ENCODE measurements around a stretch of chr11.

- PRO-cap, result no peak
CAGE:
- cytosol, long polyA plus RNA, result no peak
- long polyA plus RNA, result no peak
- nucleus, long polyA plus RNA, result no peak
Measured at GRCh38 chr11:129377672-129378255, 2.1 kb downstream of the BARX2 start.

DNA sequence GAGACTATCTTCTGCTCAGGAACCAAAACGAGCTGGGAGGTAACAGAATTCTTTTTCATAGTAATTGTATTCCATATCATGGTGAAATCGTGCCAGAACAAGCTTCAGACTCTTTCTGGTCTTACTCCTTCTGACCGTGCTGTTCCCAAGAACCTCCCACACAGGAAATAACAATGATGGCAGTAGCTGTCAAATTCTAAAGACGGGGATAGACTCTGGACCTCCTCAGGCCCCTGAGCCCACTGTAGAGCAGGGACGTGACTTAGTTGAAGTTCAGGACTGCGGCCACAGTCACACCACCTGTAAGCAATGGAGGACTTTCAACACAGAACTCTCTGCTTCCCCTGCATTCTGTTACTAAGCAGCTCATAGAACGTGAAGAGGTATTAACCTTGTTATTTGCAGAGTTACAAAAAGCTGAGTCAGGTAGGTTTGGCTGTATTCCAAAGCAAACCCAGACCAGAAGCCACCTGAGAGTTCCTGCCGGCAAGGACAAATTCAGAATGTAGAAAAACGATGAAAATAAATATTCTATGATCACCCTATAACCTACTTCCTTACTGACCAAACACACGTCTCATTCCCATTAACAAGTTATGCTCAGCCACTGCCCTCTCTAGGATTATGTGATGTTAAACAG is 12.7 kb downstream of the TMEM45B start:
- PRO-cap, result bidirectional peak, plus-strand start at position 461 of the sequence, minus-strand start at position 359 of the sequence
CAGE:
- cytosol, long polyA plus RNA, result no peak
- long polyA plus RNA, result no peak
- nucleus, long polyA plus RNA, result no peak

DNA sequence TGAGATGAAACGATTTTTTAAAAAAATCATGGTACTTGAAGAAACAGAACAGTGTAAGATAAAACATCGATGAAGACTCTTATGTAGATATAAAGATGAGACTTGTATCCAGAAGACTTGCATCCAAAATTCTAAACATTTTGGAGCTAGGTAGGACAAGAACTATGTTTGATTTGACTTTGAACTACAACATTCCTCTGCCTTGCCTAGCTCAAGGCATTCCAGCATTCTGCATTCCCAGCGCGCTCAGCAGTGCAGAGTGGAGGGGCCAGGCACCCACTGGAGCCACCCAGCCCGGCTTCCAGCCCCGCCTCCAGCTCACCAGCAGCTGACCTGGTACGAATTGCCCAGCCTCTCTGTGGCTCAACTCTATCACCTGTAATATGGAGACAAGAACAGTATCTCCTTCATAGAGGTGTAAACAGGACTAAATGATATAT is 28.9 kb downstream of the PRDM10 start:
- PRO-cap, result no peak
CAGE:
- cytosol, long polyA plus RNA, result no peak
- long polyA plus RNA, result no peak
- nucleus, long polyA plus RNA, result no peak

DNA sequence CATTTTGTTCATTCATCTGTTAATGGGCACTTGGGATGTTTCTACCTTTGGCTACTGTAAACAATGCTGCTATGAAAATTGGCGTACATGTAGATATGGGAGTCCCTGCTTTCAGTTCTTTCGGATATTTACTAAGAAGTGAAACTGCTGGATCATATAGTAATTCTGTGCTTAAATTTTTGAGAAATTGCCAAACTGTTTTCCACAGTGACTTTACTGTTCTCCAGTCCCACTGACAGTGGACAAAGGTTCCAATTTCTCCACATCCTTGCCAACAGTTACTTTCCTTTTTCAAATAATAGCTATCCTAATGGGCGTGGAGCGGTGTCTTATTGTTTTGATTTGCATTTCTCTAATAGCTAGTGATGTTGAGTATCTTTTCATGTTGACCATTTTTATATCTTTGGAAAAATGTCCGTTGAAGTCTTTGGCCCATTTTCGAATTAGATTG is 16.3 kb downstream of the APLP2 start:
- PRO-cap, result no peak
CAGE:
- cytosol, long polyA plus RNA, result no peak
- long polyA plus RNA, result no peak
- nucleus, long polyA plus RNA, result no peak

DNA sequence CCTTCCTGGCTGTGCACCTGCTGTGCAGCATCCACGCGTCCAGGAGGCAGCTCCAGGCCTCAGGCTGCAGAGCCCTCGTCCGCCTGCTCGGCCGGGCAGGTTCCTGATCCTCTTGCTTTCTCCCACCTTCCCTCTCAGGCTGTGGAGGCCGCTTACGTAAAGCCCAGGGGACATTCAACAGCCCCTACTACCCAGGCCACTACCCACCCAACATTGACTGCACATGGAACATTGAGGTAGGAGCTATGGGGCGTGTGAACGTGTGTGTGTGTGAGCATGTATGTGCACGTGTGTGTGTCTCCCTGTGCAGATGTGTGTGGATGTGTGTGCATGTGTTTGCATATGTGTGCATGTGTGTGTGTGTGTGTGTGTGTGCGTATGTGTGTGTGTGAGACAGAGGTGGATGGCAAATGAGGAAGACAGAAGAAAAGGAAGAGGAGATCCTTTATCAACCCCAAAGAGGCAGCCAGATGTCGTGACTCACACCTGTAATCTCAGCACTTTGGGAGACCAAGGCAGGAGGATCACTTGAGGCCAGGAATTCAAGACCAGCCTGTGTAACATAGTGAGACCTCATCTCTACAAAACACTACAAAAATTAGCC is 35.0 kb downstream of the ST14 start:
- PRO-cap, result no peak
CAGE:
- cytosol, long polyA plus RNA, result no peak
- long polyA plus RNA, result no peak
- nucleus, long polyA plus RNA, result no peak

DNA sequence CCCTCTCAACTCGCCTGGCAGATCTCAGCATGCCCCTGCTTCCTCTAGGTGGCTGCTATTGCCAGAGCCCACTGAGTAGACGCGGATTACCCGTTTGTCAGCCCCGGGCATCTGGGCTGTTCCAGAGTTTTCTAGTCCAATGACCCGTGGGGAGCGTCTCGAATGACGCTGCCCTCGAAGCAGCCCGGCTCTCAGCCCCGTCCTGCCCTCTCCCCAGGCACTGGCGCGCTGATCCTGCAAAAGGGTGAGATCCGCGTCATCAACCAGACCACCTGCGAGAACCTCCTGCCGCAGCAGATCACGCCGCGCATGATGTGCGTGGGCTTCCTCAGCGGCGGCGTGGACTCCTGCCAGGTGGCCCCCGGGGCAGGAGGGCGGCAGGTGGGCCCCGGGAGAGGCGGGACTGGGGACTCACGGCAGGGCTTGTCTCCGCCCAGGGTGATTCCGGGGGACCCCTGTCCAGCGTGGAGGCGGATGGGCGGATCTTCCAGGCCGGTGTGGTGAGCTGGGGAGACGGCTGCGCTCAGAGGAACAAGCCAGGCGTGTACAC is 49.7 kb downstream of the ST14 start:
- PRO-cap, result no peak
CAGE:
- cytosol, long polyA plus RNA, result no peak
- long polyA plus RNA, result no peak
- nucleus, long polyA plus RNA, result no peak

GRCh38 chr11:130478142-130478992 is 29.9 kb downstream of the ADAMTS15 start:
- PRO-cap, result no peak
CAGE:
- cytosol, long polyA plus RNA, result no peak
- long polyA plus RNA, result no peak
- nucleus, long polyA plus RNA, result no peak

GRCh38 chr11:131488229-131488795 is 117.9 kb downstream of the NTM start:
- PRO-cap, result no peak
CAGE:
- cytosol, long polyA plus RNA, result no peak
- long polyA plus RNA, result no peak
- nucleus, long polyA plus RNA, result no peak

DNA sequence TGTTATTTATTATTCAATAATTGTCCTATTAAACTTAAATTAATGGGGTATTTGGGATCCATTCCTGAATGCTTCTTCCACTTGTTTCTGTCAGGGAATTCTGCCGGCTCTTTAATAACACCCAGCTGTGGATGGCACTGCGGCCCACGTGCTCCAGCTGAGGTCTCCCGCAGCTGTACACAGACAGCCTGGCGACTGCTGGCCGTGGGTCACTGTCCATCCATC is 485.0 kb downstream of the OPCML start:
- PRO-cap, result no peak
CAGE:
- cytosol, long polyA plus RNA, result no peak
- long polyA plus RNA, result no peak
- nucleus, long polyA plus RNA, result no peak

DNA sequence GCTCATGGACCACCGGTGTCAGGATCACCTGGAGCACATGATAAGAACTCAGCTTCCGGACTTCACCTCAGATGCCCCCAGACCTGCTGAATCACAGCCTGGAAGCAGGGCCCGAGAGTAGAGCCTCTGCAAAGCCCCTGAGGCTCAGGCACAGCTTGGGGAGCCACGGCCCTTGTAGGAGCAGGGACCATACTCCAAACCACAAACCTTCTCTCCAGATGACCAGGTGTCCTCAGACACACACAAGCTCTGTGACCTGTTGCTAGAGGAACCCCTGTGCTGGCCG is 13.9 kb upstream of the IGSF9B start:
- PRO-cap, result no peak
CAGE:
- cytosol, long polyA plus RNA, result no peak
- long polyA plus RNA, result no peak
- nucleus, long polyA plus RNA, result no peak

GRCh38 chr11:134034512-134035413 is 34.1 kb upstream of the JAM3 start:
- PRO-cap, result no peak
CAGE:
- cytosol, long polyA plus RNA, result no peak
- long polyA plus RNA, result no peak
- nucleus, long polyA plus RNA, result no peak

DNA sequence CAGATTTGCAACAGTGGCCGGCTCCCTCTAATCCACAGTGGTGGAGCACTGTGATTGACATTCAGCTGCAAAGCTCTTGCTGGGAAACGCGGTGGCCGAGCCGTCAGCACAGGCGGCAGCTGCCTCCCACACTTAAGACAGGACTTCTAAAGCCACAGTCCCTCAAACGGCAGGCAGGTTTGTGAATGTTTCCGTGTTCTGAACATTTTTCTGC is 31.2 kb upstream of the JAM3 start:
- PRO-cap, result no peak
CAGE:
- cytosol, long polyA plus RNA, result no peak
- long polyA plus RNA, result no peak
- nucleus, long polyA plus RNA, result no peak

GRCh38 chr11:134039184-134039693 is 29.6 kb upstream of the JAM3 start:
- PRO-cap, result no peak
CAGE:
- cytosol, long polyA plus RNA, result no peak
- long polyA plus RNA, result no peak
- nucleus, long polyA plus RNA, result no peak

DNA sequence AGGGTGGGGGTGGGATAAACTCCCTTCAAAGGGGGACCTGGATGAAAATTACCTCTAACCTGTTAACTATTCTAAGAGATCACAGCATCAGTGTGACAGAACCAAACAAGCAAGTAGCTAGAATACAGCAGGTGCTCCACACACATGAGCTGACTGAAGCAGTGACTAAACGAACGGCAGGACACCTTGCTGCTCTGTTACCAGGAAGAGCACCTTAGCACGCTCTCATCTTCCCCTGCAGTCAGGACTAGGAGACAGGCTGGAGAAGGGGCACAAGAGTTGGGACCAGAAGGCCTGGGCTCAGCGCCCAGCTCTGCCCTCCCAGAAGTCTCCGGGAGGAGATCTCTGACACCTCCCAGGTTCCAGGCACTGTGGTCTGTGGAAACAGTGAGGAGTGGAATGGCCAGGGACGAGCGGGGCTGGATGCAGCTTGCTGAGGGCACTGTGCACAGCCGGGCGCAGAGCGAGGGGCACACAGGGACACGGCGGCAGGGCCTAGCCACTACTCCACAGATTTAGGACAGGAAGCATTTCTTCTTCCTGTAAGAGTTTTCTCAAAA is 67.8 kb downstream of the NCAPD3 start:
- PRO-cap, result no peak
CAGE:
- cytosol, long polyA plus RNA, result no peak
- long polyA plus RNA, result no peak
- nucleus, long polyA plus RNA, result no peak

GRCh38 chr11:134168100-134168395 is 55.7 kb downstream of the NCAPD3 start:
- PRO-cap, result no peak
CAGE:
- cytosol, long polyA plus RNA, result no peak
- long polyA plus RNA, result no peak
- nucleus, long polyA plus RNA, result no peak

DNA sequence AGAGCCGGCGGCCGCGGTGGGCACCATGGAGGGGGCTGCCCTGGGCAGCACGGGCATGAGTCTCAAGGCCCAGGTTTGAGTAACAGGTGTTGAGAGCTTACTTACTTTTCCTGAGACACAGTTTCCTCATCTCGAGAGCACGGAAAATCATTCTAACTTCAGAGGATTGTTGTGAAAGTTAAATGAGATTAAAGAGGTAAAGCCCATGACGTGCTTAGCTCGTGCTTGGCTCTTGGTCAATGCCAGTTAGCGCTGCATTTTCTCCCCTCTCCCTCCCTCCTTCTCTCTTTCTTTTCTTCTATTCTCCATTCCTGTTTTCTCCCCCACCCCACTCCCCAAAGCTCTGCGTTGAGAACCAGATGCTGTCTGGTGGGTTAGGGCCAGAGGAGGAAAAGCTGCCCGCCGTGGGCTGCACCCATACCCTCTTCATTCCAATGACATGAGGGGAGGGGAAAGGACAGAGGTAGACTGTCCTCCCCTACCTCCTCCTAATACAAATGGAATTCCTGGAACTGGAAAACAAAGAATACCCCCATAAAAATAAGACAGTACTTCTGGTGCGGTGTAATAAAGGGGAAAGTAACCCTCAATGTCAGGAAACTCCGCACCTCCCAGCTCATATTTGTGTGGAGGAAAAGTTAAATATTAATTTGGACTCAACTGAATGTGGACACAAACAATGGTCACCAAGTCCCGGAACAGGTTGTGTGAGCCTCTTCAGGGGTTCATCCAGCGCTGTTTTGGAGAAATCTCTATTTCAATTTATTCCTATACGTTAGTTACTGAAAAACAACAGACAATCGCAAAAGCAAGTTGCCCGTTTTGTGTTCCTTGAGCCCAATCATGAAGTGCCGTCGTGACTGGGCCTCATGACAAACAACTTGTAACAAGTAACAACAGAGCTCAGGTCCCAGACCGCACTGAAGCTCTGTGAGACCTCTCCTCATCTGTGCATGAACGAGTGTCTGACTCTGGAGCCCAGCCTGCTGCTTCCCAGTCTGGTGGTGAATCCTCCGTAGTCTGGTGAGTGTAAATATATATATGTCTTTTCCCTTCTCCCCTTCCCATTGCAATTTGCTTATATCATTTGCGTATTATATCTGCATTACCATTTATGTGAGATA is 54.9 kb upstream of the B3GAT1 start:
- PRO-cap, result no peak
CAGE:
- cytosol, long polyA plus RNA, result no peak
- long polyA plus RNA, result no peak
- nucleus, long polyA plus RNA, result no peak

DNA sequence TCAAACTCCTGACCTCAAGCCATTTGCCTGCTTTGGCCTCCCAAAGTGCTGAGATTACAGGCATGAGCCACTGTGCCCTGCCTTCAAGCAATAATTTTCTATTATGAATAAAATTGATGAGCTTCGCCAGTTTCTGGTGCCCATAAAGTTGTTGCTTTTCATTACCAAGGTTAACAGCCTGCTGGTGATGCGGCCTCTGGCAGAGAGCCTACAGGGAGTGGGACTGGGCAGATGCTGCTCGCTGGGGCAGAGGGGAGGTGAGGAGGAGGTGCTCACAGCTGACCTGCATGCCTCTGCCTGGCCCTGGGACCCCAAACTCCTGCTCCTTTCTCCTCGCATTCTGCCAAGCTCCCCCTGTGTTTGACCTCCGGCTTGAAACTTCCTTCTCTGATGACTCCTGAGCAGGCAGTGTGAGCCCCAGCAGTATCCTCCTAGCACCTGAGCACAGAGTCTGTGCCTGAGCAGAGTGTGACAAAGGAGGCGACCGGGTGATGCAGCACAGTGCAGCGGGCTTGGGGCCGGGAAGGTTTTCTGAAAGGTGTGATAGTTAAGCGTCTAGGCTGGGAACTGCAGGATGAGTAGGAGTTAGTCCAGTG is 56.1 kb upstream of the B3GAT1 start:
- PRO-cap, result no peak
CAGE:
- cytosol, long polyA plus RNA, result no peak
- long polyA plus RNA, result no peak
- nucleus, long polyA plus RNA, result no peak

DNA sequence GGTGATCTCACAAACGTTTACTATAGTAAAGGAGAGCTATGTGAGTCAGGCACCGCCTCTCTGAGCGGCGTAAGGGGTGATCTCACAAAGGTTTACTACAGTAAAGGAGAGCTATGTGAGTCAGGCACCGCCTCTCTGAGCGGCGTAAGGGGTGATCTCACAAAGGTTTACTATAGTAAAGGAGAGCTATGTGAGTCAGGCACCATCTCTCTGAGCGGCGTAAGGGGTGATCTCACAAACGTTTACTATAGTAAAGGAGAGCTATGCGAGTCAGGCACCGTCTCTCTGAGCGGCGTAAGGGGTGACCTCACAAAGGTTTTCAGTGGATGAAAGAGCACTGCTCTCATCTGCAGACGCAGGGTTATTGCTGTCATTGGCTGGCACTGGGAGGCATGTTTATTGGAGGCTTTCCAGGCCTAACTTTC is 439.8 kb upstream of the B3GAT1 start:
- PRO-cap, result no peak
CAGE:
- cytosol, long polyA plus RNA, result no peak
- long polyA plus RNA, result no peak
- nucleus, long polyA plus RNA, result no peak

DNA sequence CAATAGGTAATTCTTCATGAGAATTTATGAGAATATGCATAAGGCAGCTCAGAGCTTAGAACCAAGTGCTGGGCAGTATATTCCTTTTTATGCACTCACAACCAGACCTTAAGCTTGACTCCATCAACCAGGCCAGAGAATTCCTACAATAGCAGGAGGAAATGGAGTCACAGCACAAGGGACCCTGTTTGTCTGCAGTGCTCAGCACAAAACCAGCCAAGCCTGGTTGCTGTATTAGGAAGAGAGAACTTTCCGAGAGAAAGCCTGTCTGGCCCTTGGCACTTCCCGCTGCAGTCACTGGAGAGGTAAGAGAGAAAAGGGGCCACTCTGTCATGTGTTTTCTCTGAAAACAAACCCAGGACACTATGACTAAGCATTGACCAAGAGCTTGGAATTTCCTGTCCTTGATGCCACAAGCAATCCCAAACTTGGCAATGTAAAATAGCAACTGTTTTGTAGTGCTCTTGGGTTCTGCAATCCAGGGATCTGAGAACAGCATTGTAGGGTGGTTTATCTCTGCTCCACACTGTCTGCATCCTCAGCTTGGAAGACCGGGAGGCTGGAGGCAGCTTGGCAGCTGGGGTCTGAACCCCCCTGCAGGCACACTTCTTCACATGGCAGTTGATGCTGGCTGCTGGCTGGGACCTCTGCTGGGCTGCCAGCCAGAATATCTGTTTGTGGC is 537.0 kb upstream of the B3GAT1 start:
- PRO-cap, result no peak
CAGE:
- cytosol, long polyA plus RNA, result no peak
- long polyA plus RNA, result no peak
- nucleus, long polyA plus RNA, result no peak

GRCh38 chr11:134979092-134979515 is 567.1 kb upstream of the B3GAT1 start:
- PRO-cap, result no peak
CAGE:
- cytosol, long polyA plus RNA, result no peak
- long polyA plus RNA, result no peak
- nucleus, long polyA plus RNA, result no peak

Measured in A549 (cell line).